Neural progenitor cell (in vitro differentiated cells): ENCODE measurements around a stretch of chr6.

- RAMPAGE, long total RNA: no peak
Observed at GRCh38 chr6:106614919-106615327, 14.4 kb downstream of the RTN4IP1 start.

DNA sequence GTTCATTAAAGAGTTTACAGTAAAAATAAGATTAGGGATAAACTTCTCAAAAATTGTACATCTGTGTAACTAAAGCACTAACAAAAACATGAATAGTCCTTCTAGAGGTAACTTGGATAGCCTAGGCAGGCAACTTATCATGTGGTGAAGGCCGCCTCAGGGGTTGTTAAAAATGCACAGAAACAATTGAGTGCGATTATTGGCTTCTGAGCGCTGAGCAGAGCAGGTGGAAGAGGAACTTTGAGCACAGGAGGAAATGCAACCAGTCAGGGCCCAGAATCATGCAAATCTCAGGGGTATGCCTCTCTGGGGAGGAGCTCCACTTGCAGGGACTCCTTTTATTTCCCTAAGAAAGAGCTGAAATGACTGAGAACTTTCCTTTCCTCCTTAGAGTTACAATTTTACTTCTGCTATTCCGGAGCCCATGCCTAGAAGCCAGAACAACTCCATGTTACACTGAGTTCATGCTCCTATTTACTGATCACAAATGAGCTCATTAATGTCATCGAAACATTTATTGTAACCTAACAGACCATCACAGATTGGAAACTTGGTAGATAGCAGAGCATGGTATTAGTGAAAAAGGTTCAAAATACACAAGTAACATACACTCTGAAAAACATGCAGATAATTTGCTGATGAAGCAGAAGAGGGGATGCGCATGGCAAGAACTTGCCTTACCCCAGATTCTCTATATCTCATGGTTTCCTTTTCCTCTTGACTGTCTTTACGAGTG, 37.4 kb downstream of the QRSL1 start:
- RAMPAGE, long total RNA: no peak

DNA sequence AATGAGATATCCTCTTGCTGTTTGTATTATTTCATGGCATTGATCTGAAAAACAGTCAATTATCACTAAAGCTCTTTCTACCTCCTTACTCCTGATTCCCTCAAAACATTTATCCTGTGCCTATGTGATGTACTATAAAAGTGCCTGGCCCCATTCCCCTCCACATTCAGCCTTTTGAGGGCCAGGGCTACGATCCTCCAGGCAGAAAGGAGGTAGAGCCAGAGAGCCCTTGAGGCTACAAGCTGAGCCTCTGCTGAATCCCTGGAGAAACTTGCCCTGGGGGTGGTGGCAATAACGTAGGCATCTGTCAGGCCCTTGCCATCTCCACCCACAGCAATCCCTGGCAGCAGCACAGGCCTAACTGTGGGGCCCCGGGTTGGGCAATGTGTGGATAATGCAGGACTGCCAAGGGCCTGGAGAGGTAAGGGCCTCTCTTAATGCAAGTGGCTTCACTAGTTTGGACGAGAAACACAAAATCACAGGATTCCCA, 98.8 kb downstream of the QRSL1 start:
- RAMPAGE, long total RNA: no peak

- RAMPAGE, long total RNA: no peak
Observed at GRCh38 chr6:106743959-106744815, 114.8 kb downstream of the QRSL1 start.

GRCh38 chr6:106783328-106784580, 154.4 kb downstream of the QRSL1 start:
- RAMPAGE, long total RNA: no peak

- RAMPAGE, long total RNA: no peak
Observed at GRCh38 chr6:106787608-106788291, 158.4 kb downstream of the QRSL1 start.

DNA sequence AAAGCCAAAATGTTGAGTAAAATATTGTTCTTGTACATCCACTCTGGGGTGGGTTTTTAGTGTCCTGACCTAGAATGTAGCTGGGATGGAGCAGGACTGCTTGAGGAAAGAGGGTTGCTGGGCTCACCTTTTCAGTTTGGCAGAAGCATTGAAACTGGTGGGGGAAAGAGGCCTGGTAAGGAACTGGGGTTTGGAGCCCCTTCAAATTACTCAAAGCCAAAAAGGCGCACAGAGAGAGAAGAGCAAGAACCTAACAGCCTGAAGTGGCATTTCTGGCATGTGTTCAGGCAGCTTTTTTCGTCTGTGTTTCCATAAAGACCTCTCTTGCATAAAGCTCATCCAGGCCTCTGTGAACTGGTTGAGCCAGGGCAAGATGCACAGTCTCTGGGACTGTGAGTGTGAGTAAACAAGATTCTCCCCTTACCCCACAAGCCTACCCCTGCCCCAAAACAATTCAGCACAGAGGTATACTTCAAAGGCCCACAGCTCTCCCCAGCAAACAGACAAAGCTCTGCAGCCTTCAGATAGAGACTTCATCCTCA, 167.8 kb downstream of the QRSL1 start:
- RAMPAGE, long total RNA: no peak

GRCh38 chr6:106912967-106913205, 61.6 kb downstream of the CD24 start:
- RAMPAGE, long total RNA: no peak

DNA sequence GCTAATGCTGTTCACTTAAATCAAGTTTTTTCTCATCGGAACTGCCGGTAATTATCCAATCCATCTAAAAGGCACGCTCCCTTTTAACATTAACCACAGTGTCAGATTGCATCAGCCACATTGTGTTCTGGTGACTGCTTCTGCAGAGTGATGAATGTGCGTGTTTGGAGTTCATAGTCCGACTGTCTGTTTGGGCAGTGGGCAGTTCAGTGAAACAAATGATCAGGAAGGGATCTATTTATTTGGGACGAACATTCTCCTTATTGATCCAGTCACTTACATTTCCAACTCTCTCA, 49.5 kb downstream of the SOBP start:
- RAMPAGE, long total RNA: no peak

DNA sequence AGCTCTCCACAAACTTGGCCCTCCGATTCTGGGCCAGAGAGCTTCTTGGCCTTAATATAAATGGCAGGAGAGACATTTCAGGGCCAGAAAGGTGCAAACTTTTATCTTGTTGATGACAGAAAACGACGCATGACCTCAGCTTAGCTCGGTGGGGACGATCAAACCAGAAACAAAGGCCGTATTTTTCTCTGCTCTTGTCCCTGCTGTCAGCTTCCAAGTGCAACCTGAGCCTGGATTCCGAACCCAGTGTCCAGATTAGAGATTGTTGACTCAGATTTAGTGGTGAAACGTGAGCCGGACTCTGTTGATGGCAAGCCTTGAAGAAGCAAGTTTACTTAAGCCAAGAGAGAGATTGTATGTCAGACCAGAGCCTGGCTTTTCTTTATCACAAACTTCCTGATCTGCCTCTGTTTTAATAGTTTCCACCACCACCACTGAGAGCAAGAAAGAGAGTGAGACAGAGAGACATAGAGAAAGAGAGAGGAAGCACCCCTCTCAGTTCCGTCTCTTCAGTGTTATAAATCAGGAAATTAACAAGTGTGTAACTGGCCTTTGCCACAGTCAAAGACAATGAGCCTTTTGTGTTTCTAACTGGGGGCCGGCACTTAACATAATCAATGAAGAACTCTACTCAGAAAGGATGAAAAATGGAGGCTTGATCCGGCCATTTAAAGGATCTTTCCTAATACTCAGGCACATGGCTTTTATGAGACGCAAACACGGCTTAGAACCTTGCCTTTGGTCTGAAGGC, 157.6 kb downstream of the SCML4 start:
- RAMPAGE, long total RNA: no peak

GRCh38 chr6:107736734-107737449, 87.2 kb downstream of the SCML4 start:
- RAMPAGE, long total RNA: no peak

DNA sequence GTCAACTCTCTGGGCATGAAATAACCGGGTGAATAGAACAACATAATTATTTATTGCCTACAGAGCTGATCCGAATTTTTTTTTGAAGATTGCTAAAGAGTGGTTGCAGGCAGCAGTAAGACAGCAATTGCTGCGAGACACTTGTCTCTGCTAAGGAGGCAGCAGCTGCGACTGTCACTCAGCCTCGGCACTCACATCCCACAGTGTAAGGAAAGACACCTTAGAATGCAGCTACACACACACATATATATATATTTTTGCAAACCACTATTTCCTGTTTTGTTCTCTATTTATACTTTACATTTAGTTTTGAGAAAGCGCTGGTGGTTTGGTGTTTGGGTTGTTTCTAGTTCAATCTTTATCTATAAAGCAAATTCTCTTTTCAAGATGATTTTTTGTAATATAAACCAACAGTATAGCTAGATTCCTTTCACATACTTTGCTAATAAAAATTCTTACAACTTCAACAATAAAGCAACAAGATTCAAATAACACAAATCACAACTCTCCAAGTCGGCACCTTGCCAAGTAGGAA, 36.8 kb downstream of the SCML4 start:
- RAMPAGE, long total RNA: no peak

DNA sequence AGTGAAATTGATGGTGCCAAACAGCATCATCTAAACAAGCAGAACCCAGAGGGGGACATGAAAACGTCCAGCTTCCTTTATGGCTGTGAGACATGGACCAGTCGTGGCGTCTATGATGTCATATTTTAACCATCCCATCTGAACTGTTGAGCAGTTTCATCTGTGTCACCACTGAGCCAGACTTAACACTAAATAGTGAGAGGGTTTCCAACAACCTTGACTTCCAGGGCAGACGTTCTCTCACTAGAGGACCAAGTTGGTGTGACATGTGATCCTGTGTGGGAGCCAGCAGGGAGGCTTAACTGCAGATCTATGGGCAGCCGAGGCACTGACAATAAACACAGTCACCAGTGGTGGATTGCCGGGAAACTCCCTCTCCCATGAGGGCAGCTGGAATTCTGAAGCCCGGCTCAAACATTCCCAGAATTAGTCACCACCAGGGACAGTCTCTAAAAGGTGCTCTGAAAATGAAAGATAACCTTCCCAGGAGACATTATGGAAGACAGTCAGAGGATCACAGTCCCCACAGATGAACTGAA, 12.3 kb downstream of the SCML4 start:
- RAMPAGE, long total RNA: no peak

GRCh38 chr6:107868623-107869529, 44.8 kb upstream of the SCML4 start:
- RAMPAGE, long total RNA: no peak

GRCh38 chr6:107876401-107876807, 52.3 kb upstream of the SCML4 start:
- RAMPAGE, long total RNA: no peak

- RAMPAGE, long total RNA: no peak
Observed at GRCh38 chr6:107939063-107939428, 19.0 kb downstream of the SEC63 start.

GRCh38 chr6:108114773-108115279, 40.3 kb upstream of the OSTM1 start:
- RAMPAGE, long total RNA: no peak

- RAMPAGE, long total RNA: no peak
Observed at GRCh38 chr6:108127694-108128249, 38.0 kb upstream of the NR2E1 start.

- RAMPAGE, long total RNA: no peak
Observed at GRCh38 chr6:108564883-108565862, 4.5 kb downstream of the FOXO3 start.

DNA sequence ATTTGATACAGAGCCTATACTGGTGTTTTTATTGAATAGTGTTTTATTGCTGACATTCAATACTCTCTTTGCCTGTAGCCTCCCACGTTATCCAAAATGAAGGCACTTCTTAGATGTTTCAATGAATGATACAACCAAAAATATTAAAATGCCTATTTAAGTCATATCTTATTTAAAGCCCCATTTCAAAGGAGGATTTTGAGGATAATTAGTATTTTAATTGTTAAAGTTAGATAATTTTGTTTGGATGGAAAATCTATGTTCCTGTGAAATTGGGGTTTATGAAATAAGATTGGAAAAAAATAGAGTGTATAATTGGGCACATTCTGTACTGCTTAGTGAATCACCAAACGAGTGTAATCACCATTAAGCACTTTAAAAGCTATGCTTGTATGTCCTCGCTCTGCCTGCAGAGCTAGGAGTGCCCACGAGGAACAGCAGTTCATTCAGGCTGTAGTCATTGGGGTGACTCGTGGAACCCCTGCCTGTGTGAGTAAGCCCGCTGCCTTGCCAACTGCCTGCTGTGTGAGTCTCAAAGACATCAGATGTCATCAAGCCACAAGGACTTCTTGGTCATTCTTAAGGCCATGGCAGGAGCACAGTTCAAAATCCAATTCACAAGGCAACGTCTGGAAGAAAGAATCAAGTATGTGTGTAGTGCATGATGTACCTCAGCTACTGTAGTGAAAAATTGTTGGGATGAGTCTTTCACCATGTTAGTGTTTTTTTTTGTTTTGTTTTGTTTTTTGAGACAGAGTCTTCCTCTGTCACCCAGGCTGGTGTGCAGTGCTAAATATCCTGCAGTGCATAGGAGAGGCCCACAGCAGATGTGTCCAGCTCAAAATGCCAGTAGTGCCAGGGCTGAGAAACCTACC, 60.3 kb downstream of the FOXO3 start:
- RAMPAGE, long total RNA: no peak